Measurements from ENCODE around the gene MRGPRF.

- PRO-cap = no peak
These were observed 12.9 kb downstream of the TCIRG1 start for GRCh38 chr11:68051224-68052599.

DNA sequence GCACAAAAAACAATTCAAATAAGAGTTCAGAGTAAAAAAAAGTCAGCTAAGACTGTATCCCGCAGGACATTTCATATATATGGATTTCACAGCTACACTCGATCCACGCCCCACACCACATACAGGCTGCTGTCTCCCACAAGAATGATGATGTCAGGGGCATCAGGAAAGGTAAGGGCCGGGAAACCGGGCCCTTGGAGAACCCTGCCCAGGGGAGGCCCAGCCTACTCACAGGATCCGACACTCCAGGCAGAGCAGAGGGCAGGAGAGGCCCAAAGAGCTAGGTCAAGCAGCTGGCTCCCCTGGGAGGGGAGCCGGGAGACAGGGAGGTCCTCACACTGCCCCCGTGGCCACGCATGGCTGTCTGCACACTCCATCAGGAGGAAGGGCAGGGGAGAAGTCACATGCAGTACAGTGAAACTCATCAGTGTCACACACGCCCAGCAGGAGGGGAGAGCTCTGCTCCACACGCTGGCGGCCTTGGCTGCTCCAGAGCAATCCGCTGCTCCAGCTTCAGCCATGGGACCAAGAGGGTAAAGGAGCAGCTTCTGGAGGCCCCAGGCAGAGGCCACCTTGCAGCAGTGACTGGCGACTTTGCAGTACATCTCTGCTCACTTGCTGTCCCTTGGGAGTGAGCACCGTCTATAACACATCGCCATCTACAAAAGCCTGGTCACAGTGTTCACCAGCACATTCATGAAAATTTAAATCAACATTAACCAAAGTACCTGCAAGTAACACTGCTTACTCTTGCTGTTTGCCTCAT is 14.3 kb downstream of the TCIRG1 start:
- PRO-cap = no peak

DNA sequence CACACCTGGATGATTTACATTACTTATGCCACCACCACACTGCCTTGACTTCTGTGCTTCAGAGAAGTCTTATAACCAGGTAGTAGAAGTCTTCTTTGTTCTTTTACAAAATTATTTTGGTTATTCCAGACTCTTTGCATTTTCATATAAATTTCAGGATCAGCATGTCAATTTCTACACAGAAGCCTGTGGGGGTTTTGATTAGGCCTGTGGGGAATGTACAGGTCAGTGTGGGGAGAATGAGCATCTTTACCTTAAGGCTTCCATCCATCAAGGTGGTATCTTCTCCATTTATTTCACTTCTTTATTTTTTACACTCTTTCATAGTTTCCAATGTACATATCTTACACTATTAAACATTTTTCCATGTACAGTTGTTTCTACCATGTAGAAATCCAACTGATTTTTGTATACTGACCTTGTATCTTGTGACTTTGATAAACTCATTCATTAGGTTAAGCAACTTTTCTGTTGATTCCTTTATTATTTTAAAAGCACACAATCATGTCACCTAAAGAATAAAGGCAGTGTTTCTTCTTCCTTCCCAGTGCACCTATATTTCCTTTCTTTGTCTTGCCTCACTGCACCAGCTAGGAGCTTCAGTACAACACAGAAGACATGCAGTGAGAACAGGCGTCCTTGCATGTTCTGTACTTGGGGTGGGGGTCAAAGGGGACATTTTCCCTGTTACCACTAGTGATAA is 19.5 kb downstream of the TCIRG1 start:
- PRO-cap = no peak

DNA sequence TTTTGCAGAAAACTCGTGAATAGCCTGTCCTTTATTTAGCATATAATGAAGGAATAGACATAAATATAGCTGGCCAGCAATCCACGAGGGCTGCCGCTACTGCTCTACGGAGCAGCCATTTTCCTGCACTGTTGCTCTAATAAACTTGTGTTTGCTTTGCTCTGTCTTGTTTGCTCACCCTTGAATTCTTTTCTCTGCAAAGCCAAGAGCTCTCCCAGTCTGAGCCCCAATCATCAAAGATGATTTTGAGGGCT is 16.6 kb upstream of the CHKA start:
- PRO-cap = no peak

- PRO-cap = no peak
These were observed 43.0 kb upstream of the CHKA start for GRCh38 chr11:68164056-68164670.

DNA sequence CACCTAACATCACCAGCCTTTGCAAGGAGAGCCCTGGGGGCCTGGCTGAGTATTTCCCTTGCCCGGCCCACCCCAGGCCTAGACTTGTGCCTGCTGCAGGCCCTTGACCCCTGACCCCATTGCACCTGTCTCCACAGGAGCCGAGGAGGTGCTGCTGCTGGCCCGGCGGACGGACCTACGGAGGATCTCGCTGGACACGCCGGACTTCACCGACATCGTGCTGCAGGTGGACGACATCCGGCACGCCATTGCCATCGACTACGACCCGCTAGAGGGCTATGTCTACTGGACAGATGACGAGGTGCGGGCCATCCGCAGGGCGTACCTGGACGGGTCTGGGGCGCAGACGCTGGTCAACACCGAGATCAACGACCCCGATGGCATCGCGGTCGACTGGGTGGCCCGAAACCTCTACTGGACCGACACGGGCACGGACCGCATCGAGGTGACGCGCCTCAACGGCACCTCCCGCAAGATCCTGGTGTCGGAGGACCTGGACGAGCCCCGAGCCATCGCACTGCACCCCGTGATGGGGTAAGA is 73.9 kb downstream of the LRP5 start:
- PRO-cap = no peak

DNA sequence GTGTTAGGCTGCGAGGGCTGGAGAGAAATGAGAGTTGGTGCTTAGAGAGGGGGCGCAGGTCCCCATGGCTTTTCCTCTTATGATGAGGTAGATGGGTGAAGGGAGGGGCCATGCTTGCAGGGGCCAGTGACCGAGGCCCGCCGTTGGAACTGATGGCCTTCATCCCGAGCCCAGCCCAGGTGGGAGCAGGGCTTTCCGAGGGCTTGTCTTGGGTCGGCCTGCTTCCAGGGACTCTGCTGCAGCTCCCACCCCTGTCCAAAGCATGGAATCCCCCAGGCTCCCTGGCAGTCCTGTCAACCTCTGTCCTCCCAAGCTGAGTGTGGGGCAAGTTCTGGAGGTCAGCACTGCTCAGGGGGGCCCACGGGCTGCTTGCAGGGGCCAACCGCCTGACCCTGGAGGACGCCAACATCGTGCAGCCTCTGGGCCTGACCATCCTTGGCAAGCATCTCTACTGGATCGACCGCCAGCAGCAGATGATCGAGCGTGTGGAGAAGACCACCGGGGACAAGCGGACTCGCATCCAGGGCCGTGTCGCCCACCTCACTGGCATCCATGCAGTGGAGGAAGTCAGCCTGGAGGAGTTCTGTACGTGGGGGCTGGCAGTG is 34.8 kb upstream of the PPP6R3 start:
- PRO-cap = no peak

- PRO-cap = no peak
These were observed 21.0 kb upstream of the PPP6R3 start for GRCh38 chr11:68439283-68440290.

DNA sequence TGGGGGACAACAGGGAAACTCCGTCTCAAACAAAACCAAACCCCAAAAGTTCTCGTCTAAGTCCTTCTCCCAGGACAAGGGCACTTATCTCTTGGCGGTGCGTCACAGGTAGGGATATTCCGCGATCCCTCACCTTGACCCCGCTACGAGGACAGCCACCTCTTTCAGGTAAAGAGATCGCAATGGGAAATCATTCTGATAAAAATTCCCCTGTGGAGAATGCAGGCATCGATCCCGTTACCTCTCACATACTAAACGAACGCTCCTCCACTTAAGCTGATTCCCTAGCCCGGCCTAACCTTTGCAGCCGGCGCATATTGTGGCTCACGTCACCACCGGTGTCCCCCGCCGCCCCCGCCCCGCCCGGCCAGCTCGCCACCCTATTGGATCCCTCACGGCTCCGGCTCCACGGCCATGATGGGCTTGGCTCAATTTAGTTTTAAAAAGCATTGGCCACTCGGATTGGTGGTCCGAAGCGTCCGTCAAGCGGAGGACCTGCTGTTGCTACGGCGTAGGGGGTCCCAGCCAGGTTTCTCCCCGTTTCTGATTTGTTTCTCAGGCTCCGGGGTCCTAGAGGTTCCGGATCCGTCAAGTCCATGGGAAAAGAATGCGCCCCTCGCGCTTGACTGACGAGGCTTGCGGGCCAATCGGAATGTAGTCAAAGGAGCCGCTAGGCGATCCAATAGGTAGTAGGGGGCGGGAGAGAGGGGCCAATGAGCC is 457 bp upstream of the PPP6R3 start:
- PRO-cap = unidirectional peak, minus-strand start at position 291 of the sequence; bidirectional peak, plus-strand start outside the sequence, minus-strand start at position 628 of the sequence

GRCh38 chr11:68480625-68481163 is 20.1 kb downstream of the PPP6R3 start:
- PRO-cap = no peak

DNA sequence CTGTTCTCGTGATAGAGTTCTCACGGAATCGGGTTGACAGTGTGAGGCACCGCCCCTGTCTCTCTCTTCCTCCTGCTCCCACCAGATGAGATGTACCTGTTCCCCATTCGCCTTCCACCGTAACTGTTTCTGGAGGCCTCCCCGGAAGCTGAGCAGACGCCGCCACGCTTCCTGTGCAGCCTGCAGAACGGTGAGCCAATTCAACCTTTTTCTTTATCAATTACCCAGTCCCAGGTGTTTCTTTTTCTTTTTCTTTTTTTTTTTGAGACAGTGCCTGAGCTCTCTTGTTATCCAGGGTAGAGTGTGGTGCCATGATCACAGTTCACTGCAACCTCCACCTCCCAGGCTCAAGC is 17.9 kb downstream of the MRGPRD start:
- PRO-cap = no peak

- PRO-cap = unidirectional peak, plus-strand start at chr11:69009049
These were observed 4.3 kb downstream of the MRGPRF start for GRCh38 chr11:69008600-69009212.

- PRO-cap = bidirectional peak, plus-strand start at chr11:69013475, minus-strand start at chr11:69013246
These were observed at the start of gene MRGPRF for GRCh38 chr11:69013055-69014145. Gene MRGPRF, minus strand, starts transcription at chr11:69013246.

- PRO-cap = no peak
These were observed 6.4 kb downstream of the TPCN2 start for GRCh38 chr11:69055088-69055668.

DNA sequence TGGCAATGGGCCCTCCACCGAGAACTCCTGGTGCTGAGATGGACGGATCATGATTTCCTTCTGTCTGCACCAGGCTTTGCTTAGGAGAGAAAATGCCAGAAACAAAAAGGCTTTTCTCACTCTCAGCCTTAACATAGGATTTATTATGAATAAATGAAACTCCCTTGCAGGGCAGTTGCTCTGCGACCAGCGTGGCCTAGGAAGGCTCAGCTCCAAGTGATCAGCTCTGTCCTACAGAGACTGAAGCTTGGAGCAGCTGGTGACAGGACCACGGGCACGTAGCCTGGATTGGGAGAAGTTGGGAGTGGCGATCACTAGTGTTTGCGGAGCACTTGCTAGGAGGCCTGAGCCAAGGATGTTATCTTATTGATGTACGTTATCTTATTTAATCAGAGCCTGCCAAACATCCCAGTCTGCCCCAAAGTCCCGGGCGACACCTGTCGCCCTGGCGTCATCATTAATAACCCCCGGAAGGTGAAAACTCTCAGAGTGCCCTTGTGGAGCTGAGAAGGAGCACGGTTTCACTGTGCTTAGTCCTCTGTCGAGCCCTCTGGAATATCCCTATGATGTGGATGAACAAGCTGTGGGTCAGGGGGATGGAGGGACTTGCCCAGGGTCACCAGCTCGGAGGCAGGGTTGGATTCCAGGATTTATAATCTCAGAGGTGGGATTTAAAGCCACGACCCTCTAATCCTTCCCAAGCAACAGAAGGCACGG is 40.8 kb upstream of the SMIM38 start:
- PRO-cap = no peak

GRCh38 chr11:69115465-69116134 is 40.1 kb upstream of the SMIM38 start:
- PRO-cap = unidirectional peak, plus-strand start at chr11:69115852

GRCh38 chr11:69280843-69281438 is 13.0 kb upstream of the MYEOV start:
- PRO-cap = no peak

- PRO-cap = no peak
These were observed 5.1 kb downstream of the MYEOV start for GRCh38 chr11:69298989-69299519.

GRCh38 chr11:69417144-69417700 is 123.3 kb downstream of the MYEOV start:
- PRO-cap = no peak

- PRO-cap = no peak
These were observed 133.3 kb downstream of the MYEOV start for GRCh38 chr11:69427336-69427555.

Data from right cardiac atrium (tissue), 1 donor.